Measurements from ENCODE around the gene POU2F3.

GRCh38 chr11:119310626-119311690 is 6.0 kb downstream of the MCAM start:
- PRO-cap = no peak

GRCh38 chr11:119319435-119319960 is 2.6 kb upstream of the MCAM start:
- PRO-cap = no peak

GRCh38 chr11:119337267-119337583 is 2.9 kb downstream of the RNF26 start:
- PRO-cap = no peak

- PRO-cap = no peak
These were observed 1.6 kb downstream of the C1QTNF5 start for GRCh38 chr11:119338930-119339536.

DNA sequence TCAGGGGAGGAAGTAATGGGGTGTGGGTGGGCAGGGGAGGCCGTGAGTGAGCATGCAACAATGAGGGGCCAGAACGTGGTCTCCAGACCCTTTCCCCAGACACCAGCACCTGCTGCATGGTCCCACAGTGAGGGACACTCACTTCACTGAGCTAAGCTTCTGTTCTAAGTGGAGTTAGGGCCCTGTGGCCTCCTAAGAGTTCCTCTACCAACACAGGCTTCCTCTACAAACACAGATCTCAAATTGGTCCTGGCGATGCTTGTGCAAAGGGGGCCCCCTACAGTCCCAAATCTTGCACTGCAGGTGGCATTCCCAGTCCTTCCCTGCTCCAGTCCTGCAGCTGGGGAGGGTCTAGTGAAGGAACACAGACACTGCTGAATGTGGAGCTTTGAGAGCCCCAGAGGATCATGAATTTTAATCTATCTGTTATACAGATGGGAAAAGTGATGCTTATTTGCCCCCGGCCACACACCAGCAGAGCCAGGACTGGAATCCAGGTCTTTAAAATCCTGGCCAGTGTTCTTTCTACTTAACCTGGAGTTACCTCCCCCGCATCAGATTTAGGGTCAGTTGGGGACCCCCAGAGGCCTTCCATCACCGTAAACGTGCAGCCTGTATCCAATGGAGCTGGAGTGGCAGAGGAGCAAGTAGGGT is 7.3 kb downstream of the USP2 start:
- PRO-cap = no peak

DNA sequence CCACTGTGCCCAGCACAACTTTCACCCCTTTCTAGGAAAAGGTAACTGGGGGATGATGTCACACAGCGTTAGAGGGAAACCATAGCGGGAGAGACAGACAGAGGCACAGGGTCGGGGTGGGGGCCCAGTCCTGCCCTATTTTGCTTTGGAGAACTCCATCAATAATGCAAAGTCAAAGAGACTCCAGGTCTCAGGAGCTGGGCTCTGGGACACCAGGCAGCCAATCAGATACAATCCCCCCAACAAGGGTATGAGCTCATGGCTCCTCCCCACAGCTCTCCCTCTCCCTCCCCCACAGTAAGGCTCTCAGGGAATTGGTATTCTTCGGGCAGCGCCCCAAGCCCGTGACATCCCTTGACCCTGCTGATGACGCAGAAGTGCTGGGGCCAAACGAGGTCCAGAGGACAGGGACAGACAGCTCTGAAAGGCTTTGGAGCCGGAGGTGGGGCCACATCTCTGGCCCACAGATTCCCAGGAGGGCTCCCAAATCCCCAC is 6.0 kb downstream of the USP2 start:
- PRO-cap = no peak

GRCh38 chr11:119664866-119665441 is 64.0 kb downstream of the NECTIN1 start:
- PRO-cap = no peak

- PRO-cap = no peak
These were observed 32.3 kb downstream of the NECTIN1 start for GRCh38 chr11:119696353-119697499.

GRCh38 chr11:119713089-119713774 is 15.8 kb downstream of the NECTIN1 start:
- PRO-cap = no peak

- PRO-cap = no peak
These were observed 50.7 kb upstream of the NECTIN1 start for GRCh38 chr11:119779676-119780190.

DNA sequence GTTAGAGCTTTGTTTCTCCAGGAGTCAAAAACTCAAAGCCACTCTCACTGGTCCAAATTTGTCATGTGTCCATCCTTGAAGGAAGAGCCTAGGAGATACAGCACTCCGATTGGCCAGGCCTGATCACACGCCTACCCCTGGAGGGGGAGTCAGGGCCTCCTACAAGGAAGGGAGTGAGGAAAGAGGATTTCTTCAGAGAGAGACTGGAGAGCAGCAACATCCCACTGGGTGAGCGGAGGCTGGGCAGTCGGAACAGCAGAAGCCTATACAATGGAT is 113.9 kb downstream of the TRIM29 start:
- PRO-cap = no peak

DNA sequence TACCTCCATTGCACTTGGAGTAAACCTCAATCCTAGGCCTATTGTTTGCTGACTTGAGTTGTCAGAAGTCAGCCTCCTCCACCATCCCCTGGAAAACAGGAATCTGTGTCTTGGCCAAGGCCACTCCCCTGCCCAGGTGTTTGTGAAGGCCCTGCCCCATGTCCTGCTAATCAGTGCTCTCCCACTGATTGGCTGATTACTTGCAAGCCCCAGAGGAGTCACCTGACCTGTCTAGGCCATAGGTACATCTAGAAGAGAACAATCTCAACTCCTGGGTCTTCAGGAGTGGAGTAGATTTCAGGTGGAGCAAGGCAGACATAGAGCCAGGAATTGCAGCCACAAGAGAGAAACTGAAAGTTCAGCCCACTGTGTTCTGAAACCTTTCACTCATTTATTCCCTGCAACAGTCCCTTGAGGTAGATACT is 10.3 kb downstream of the OAF start:
- PRO-cap = no peak

DNA sequence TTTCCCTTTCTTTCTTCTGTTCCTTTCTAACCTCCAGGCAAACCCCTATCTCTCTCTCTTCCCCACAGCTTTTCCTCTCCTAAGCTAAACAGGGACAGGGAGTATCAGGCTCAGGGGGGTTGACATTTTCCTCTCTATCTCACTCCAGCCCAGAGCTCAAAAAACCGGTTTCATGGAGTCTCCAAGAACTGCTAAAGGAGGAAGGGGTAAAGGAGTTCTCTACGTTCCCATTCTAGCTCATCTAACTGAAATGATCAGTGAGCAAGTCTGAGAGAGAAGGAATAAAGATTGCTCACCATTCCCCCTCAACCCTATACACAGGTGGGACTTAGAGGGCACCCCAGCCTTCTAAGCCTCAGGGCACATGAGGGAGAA is 3.5 kb upstream of the POU2F3 start:
- PRO-cap = unidirectional peak, plus-strand start at position 137 of the sequence

GRCh38 chr11:120239572-120240428 is at the start of gene POU2F3:
POU2F3 (plus strand) TSS chr11:120240140.
- PRO-cap = no peak

DNA sequence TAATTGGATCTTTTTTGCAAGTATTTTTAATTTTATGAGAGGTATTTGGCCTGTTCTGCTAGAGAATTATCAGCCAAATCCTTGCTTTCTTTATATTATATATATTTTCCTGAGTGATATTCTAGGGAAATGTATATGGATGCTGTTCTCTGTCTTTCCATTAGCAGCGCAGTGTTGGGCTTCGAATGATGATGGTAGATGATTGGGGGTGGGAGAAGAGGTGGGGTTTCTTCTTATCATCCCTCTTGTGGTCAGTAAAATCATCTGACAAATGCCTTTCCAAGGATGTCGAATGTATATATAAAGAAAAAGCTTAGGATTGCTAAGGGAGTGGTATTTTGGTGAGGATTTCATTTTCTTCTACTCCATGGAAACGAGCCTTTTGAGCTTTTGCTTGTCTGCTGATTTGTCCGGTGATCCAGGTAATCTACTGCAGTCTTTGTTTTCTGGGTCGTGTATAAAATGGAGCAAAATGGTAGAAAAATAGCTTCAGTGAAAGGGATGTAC is 48.9 kb downstream of the ARHGEF12 start:
- PRO-cap = no peak

GRCh38 chr11:120404475-120405027 is 68.3 kb downstream of the ARHGEF12 start:
- PRO-cap = no peak

- PRO-cap = no peak
These were observed 79.9 kb upstream of the GRIK4 start for GRCh38 chr11:120431651-120432019.

DNA sequence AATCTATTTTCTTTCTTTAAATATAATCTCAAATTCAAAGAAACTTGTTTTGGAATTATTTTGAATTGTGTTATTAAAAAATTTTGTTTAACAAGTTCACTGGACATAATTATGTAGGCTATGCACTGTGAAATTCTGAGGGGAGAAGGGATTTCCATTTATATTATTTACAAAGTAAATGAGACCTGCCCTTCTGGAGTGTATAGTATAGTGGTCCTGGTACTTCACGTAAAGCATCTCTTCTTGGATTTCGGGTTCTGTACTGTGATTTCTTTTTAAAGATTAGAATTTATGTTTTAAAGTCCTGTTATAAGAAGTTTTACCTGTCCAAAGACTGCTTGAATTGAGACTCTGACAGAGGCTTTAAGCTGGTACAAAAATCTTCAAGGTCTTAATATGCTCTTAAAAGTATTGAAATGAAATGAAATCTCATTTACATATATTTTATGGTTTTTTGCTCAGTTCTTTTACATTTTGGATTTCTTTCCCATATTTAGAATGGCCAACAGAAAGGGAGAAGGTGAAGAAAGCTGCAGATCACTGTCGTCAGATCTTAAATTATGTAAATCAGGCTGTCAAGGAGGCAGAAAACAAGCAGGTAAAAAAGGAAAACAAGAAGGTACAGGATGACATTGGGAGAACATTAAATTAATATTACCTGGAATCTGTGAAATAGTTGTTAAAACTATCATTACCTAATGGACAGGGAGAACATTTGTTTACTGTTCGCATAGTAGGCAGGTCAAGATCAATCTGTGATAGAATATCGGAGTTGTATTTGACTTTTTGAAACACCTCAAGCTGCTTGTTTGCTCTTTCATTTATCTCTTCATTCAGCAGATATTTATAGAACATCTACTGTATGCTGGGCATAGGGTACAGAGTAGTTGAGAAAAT is 42.5 kb upstream of the GRIK4 start:
- PRO-cap = no peak

DNA sequence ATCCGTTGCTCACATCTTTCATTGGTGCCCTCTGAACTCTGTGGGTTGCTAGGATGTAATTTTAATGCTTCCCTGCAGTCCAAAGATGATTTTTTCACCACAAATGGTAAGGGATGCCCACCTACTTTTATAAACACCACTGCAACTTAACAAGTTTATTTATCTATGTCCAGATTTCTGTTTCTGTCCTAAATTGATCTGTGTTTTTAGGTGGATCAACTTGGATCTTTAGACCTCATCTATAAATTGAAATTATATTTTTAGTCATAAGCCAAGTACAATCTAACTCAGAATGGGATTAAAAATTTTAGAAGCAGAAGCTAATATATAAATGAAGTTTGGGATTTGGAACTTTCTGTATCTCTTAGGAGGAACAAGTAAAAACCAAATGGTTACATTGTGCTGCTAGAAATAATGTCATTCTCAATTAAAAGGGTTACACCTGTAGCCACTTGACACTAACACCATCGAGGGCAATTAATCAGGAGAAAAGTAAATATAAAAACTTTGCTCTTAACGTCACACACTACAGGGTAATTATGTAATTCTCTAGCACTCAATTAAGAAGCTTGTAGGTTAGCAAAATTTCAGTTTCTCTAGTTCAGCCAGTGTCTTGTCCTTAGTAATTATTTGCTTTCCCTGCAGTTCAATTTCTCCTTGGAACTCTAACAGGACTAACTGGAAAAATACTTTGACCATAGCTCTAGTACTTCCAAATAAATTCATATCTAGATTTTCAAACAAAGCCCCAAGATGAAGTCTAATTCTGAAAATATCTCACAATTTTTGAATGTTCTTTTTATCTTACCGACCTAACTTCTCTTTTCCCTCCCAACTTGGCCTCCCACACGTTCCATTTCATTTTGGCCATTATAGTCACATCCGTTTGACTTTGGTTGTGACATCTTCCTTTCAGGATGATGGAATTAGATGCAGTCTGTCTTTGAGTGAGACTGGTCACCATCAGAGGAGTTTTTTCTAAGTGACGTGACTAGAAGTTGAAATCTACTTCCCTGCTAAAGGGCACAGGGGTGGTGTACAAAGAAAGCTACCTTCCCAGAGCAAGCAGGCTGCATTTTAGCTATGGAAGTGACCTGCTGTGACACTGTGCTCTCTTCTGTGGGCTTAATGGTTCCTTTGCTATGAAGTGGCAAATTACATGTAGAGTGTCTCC is 24.5 kb upstream of the GRIK4 start:
- PRO-cap = no peak

- PRO-cap = no peak
These were observed 67.2 kb upstream of the TBCEL start for GRCh38 chr11:120956638-120957255.

Data from progenitor cell of endocrine pancreas (in vitro differentiated cells).